ENCODE data around the genes CREB3L1, MDK, AMBRA1 and HARBI1.

DNA sequence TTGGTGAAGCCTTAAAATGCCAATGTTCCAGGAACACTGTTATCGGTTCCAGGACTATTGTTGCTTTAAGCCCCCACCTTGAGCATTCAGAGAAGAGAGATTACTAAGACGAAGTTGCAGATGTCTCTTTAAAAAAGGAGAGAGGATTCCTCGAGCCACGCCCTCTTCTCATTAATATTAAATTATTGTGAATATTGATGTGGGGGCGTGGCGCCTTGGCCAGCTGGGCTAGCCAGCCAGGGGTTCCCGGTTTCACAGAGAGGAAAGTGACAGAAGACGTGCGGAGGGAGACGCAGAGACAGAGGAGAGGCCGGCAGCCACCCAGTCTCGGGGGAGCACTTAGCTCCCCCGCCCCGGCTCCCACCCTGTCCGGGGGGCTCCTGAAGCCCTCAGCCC is at the start of gene CREB3L1:
CREB3L1 (plus strand) TSS at position 257 of the 396 bp plus-strand sequence.
- PRO-cap, result unidirectional peak, plus-strand start at position 272 of the sequence

DNA sequence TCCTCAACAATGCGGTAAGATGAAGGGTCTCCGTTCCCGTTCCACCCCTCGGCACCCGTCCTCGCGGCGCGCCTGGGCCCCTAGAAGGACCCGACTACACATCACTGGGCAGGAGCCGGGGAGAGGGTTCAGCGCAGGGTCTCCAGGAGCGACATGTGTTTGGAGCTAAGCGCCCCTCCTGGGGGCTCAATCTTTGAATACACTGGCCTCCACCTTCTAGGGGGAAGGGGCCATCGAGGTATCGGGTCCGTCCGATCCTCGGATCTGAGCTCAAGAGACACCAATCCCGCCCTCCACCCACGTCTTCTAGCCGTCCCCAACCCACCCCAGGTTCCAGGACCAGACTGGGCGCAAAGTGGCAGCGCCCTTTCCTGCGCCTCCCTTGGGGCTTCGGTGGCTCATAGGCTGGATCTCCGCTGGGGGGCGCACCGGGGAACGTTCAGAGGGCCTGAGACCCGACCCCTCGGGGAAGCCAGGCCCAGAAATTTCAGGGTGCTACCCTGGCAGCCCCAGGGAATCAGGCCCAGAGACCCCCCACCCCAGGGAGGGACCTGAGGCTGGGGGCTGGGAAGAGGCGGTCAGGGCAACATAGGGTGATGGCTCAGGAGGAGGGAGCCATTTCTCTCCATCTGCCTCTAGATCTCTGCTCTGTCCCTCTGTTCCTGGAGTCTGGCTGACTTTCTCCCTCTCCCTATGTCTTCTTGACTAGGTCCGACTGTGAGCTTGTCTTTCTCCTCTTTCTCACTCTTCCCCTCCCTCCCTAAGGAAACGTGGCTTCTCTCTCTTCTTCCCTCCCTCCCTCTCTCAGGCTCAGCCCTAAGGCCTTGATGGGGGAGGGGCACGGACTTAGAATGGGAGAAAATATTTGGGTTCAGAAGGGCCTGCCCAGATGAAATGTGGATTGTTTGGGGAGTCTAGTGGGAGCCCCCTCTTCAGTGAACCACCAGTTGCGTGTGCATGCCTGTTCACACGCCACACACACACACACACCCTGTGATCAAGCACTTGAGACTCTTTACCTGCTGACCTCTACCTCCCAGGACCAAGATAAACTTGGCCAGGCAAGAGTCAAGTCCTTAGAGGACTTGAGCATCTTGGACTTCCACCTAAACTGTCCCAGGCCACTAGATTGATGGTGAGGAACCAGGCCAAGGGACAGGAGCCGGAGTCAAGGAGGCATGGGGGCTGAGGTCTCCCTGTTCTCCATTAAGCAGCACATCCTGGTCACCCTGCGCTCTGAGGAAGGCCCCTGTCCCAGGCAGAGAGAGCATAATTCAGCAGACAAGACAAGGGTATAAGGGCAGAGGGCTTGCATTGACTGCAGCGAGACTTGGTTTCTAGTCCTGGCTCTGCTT is 1.2 kb downstream of the CREB3L1 start:
- PRO-cap, result no peak

DNA sequence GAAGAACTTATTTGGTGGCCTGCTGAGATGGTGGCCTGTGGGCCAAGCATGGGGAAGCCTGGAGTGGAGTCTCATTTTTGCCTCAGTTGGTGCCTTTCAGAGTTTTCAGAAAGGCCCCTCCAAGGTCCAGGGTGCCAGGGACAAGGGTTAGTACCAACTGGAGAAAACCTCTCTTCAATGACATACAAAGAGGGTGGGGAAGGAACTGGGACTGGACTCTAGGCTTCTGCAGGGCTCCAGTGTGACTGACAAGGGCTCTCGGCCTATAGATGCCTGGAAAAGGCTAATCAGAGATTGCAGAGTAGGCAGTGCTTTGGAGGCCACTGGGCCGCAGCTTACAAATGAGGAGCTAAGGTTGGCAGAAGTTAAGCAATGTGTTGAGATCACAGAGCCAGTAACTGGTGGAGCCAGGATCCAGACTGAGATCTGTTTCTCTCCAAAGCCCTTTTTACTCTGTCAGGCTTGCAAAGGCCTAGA is 7.5 kb upstream of the DGKZ start:
- PRO-cap, result no peak

DNA sequence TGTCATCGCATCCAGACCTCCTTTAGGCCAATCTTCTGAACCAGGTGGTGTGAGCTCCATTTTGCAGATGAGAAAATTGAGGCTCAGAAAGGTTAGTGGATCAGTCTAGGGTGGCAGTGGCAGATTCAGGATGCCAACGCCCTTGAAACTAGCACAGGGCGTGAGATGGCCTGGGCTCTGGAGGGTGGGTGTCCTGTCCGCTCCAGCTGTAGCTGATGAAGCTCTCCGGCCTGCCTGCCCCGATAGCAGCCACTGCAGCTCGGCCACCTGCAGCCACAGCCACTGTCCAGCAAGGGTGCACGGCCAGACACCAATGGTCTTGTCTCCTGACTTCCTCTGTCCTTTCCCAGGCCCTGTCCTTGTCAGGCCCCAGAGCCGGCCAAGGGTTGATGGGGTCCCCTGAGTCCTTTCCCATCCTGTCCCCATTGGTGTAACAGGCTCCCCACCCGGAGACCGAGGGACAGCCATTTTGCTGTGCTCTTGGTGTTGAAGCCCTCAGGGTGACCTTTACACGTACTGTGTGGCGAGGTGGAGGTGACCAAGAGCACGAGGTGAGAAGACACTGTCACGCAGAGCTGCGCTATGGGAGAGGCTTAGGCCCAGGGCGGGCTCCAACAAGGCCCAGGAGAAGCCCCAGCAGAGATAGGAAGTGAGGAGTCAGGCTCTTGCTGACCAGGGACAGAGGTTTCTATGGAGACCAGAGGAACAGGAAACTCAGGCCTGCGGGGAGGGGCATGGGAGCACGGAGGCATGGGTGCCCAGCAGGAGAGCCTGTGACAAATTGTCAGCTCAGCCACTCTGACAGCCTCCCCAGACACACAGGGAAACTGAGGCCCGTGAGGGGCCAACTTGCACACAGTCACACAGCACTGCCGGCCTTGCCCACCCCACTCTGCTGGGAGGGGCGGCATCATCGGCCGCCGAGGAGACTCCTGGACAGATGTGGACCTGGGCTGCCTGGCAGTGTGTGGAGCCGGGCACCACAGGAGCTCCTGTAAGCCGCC is 15.6 kb downstream of the DGKZ start:
- PRO-cap, result no peak

GRCh38 chr11:46381443-46382229 is at the start of gene MDK:
MDK (plus strand) TSS chr11:46381669.
- PRO-cap, result bidirectional peak, plus-strand start at chr11:46381713, minus-strand start at chr11:46381553

GRCh38 chr11:46593246-46594457 is at the start of gene AMBRA1:
AMBRA1 (minus strand) TSS chr11:46594023.
- PRO-cap, result bidirectional peak, plus-strand start at chr11:46594209, minus-strand start at chr11:46594017

GRCh38 chr11:46616198-46617433 is at the start of gene HARBI1:
HARBI1 (minus strand) TSS chr11:46617227.
- PRO-cap, result bidirectional peak, plus-strand start at chr11:46617585, minus-strand start at chr11:46617176

- PRO-cap, result no peak
Observed at GRCh38 chr11:46648998-46649811, 31.9 kb downstream of the ATG13 start.

DNA sequence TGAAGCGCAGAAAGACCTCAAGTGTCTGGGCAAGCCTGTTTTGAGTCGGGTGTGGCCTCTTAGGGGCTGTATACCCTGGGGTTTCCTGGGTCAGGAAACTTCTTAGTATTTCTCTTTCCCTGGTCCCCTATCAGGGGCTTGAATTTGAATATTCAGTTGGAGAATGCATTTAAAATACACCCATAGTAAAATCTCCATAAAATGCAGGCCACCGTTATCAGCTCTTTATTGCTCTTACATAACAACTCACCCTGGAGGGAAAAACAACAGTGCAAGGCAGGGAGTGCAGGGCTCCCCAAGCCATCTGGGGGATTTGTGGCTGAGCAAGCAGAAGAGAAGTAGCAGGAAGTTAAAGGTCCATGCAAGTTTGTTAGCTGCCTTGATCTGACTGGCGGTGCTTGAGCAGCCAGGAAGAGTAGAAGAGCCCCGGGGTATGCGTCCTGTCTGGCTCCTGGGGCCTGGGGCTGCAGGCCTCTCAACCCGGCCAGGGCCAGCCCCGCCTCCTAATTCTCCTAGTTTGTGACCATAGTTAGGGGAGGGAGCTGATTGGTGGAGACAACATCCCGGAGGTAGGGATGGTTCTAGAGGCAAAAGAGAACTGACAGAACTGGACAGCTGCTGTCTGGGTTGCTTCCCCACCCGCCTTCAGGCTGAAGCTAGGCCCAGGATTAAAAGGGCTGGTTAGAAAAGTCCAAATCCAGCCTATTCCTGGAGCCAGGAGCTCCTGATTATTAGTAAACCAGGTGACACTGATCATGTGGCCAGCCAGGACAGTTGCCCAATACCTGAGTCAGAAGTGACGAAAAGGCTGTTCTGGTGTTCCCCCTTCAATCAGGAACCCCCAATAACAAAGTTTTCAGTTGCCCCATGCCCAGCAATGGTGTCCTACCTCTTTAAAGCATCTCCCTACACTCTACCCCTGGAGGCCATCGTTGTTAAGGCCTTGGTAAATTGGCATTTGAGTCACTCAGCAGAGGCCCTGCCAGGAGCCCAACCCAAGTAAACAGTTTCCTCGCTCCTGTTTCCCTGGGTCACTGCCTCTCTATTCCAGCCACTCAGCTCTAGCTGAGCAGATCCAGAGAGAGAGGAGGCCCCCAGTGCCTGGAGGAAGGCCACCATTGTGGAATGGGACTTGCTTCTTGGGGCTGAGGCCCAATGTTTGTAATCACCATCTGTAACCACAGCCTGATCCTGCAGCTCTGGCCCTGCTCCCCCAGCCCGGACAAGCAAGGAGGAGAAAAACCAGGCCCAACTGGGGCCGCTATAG is 25.4 kb downstream of the ARHGAP1 start:
- PRO-cap, result bidirectional peak, plus-strand start at position 844 of the sequence, minus-strand start at position 658 of the sequence

GRCh38 chr11:46746480-46746830 is 27.4 kb downstream of the F2 start:
- PRO-cap, result no peak

GRCh38 chr11:46886289-46886594 is 32.1 kb downstream of the LRP4 start:
- PRO-cap, result no peak

DNA sequence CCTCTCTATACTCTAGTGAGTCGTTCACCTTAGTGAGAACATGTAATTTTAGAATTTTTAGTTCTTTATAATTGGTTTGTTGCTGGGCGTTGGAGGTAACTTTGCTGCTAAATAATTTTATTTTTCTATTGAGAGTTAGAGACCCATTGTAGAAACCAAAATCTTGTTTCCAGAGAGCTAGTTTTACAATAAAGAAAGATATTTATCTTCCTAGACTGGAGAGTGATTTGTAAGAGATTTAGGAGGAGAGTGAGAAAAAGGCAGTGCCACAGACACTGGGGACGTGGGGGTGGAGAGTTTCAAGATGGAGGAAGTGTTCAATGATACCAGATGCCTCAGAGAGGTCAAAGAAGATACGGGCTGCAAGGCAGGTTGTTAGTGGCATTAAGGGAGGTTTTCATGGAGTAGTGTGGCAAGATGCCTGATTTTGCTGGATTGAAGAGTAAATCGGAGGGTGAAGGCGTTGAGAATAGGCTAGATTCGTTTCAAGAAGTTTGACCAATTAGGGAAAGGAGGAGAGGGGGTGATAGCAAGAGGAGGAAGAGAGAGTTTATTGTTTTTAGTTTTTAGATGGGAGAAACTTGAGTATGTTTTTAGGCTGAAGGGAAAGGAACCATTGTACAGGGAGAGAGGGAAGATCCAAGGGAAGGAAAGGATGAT is 16.3 kb downstream of the CSTPP1 start:
- PRO-cap, result no peak

DNA sequence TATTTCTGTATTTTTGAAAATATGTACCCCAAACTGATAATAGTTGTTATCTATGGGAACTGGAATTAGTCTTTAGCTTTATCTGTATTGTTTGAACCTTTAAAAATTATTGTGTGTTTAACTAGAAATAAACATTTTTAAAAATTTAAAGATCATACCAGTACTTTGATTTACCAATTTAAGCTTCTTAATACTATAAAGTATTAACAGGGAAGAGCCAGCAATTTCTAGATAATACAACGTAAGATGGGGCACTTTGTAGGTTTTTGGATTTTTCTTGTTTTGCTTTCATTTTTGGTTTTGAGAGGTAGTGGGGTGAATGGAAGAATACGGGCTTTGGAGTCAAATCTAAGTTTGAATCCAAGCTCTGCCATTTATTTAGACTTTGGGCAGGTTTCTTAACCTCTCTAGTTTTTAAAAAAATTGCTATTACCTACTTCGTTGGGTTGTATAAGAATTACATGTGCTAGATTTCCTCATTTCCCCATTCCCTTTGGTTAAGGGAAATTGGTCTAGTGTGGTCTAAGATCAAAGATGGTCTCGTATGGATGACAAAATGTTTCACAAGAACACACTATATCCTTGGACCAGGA is 44.9 kb downstream of the CSTPP1 start:
- PRO-cap, result no peak

DNA sequence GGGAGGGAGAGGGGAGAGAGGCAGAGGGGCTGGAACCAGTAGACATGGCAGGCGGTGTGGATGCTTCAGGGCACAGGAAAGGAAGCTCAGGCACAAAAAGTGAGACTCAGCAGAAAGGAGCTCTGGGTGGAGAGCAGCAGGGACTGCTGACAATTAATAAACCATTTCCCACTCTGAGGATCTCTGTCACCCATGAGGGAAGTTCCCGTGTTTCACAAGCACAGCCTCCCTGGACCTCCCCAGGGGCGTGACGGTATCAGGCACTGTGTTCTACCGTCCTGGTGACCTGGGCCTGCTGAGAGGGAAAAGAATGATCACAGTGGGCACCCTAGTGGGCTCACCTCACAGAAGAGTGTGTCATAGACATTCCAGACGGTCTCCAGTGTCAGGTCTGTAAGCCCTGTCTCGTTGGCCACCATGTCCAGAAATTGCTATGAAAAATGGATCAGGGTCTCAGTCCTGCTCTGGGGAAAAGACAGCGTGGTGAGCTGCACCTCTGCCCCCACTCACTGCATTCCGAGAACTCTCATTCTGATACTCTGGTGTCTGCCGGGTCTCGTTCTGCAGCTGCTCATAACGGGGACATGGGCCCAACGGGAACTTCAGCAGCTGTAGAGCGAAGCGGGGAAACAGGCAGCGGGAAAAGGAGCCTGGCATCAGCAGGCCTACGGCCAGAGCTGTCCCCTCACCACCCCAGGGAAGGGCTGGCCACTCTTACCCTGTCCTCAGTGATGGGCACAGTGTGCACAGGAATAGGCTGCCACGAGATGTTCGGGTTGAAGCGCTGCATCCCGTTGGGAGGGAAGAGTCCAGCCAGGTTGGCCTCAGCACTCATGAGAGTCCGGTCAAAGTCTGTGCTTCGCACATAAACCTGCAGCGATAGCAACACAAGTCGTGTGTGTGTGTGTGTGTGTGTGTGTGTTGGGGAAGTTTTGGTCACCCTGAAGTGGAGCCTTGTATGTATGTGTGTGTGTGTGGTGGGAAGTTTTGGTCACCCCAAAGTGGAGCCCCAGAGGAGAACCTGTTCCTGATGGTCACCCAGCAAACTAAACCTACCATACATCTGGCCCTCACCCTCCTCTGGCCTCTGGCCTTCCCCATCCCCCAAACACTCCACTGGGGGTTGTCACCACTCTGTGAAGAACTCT is 3.3 kb downstream of the ACP2 start:
- PRO-cap, result no peak

GRCh38 chr11:47272016-47272327 is 14.2 kb downstream of the NR1H3 start:
- PRO-cap, result no peak

GRCh38 chr11:47342254-47342831 is 10.2 kb downstream of the MYBPC3 start:
- PRO-cap, result no peak

DNA sequence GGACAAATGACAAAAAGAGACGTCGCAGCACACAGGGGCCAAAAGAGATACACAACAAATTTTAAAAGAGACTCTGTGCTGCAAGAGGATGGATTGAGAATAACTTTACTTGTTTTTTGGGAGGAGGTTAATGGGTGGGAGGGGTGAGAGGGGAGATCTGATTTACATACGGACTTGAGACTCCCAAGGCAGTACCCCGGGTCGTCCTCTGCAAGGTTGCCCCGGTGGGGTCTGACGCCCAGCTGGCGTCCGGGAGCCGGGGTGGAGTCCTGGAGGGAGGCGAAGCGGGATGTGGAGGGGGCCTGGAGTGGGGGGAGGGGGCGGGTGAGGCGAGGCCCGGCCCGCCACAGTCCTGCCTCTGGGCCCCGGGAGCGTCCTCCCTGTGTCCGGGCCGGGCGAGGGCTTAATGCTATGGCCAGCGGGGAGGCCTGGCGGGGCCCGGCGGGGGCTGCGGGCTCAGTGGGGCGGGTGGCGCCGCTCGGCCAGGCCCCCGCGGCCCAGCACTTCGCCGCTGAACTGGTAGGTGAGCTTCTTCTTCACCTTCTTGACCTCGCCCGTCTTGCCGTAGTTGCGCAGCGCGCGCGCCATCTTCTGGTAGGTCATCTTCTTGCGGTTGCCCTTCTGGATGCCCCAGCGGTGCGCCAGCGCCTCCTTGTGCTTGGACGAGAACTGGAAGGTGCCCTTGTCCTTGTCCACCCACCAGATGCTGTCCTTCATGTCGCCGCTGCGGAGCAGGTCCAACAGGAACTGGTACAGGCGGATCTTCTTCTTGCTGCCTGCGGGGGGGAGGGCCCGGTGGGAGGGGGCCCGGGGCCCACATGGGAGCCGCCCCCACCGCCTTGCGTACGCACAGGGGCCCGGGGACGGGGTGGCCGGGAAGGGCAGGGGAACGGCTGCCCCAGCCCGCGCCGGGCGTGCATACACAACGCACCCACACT is 2.5 kb upstream of the MYBPC3 start:
- PRO-cap, result no peak

DNA sequence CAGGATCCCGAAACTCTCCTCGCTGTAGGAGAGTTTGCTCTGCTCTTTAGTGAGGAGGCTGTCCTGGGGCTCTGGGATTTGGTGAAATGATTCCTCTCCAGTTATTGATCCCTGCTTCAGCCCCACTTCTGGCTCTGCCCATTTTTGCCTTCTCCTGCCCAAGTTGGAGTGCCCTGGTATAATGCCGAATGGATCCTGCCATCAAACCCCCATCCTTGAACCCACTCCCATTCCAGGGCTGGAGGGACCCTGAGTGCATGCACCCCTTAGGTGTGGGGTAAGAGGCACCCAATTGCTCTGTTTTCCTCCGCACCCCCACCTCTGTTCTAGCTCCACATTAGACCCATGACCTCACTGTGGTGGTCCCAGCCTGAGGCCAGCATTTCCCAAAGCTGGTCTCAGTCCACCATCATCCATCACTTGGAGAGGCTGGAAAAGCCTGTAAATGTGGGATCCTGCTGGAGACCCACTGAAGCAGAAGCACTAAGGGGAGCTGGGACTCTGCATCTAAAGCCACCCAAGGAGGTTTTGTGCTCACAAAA is 11.9 kb upstream of the MYBPC3 start:
- PRO-cap, result no peak

DNA sequence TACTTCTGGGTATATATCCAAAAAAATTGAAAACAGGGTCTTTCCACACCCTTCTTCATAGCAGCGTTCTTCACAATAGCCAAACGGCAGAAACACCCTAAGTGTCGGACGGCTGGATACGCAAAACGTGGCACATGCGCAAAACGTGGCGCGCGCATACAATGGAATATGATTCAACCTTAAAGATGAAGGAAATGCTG is 10.0 kb downstream of the SPI1 start:
- PRO-cap, result no peak

DNA sequence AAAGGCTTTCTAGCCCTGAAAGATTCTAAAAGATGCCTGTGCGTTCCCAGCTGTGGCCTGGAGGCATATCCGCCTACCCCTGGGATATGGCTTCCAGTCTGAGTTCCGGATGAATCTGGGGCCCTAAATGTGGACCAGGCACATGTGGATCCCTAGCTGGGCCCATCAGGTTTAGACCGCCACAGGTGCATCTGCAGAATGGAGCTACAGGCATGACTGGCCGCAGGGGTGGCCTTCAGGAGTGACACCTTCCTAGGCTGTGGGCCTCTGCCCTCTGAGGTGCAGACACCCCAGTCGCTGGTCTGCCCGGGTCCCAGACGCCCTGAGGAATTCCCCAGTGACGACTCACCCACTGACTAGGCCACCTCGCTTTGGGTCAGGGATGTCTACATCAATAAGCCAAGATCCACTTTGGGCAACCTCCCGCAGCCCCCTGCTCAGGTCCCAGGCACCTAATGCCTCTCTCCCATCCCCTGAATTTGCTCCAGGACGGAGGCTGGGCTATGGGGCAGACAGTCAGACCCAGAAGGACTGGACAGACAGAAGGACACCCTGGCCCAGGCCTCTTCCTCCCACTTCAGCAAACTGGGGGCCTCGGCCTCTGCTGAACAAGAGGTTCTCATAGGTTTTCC is 3.9 kb downstream of the SPI1 start:
- PRO-cap, result no peak

Measured in tibial artery (tissue), 1 donor.